AG04449 (cell line): ENCODE results near the gene UNK.

GRCh38 chr17:75776750-75777261, 2.8 kb downstream of the H3-3B start:
- RRBS, result no CpG with 5 or more reads among the region's 11 CpGs

- RRBS, result no CpG with 5 or more reads among the region's 8 CpGs
Measured at GRCh38 chr17:75782864-75783793, 1.5 kb upstream of the UNK start.

- RRBS, result 4% methylated on average over 11 of the region's 70 CpGs
Measured at GRCh38 chr17:75784488-75785359, at the start of gene UNK. Gene UNK, plus strand, starts transcription at chr17:75784806.

DNA sequence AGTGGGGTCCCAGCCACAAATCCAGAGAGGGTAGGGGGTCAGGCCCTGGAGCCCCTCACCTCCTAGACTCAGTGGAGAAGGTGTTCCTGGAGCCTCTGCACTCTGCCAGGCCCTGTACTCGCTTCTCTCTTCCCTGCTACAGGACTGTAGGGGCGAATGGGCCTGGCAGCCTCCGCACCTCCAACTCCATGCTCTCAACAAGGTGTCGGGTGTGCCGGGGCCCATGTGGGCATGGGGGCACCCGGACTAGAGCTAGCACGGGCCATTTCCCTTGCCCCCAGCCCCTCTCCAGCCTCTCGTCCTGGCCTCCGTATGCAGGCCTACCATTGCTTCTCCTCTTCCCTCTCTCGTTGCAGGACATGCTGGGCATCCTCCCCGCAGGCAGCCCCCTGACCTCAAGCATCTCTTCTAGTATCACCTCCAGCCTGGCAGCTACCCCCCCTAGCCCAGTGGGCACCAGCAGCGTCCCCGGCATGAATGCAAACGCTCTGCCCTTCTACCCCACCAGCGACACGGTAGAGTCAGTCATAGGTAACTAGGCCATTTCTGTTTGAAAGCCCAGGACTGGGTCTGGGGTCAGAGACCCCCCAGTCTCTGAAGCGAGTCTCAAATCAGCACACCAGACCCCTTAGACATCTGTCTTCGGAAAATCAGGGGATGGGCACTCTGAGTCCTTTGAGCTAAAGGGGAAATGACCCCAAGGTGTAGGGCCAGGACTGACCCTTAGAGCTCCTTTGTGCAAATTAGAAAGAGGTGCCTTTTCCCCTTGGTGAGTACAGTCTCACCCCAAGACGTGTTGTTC, 25.7 kb downstream of the UNC13D start:
- RRBS, result no CpG with 5 or more reads among the region's 19 CpGs

- RRBS, result 4% methylated on average over 2 of the region's 14 CpGs
Measured at GRCh38 chr17:75835236-75835514, 9.0 kb downstream of the UNC13D start.

DNA sequence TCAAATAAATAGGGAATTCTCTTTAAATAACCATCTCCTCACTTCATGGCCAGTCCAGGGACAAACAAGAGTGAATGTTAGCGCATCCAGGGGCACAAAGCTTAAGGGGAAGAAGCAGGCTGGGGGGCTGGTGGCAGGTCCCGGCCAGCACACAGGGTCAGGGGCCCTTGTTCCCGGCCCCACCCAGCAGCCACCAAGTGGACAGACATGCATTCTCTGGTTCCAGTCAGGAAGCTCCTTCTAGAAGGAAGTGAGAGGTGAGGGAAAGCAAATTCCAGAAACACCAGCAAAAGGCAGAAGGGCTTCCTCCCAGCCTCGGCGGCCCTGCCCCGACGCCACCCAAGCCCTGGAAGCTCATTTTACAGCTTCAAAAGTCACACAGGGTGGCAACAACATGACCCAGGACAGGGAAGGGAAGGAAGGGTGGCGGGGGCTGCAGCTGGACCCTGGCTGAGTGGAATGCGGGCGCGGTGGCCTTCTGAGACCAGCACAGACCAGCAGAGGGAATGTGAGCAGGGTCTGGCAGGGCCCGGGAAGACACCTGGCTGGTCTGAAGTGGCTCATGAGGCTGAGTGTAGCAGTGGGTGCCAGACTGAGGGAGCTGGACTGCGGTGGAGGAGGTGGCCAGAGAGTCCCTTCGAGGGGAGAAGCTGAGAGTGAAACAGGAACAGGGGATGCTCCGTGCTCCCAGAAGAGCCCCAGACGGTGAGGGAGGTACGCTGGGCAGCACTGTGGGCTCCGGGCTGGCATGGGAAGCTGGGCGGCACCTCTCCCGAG, 1.8 kb upstream of the UNC13D start:
- RRBS, result 100% methylated on average over 3 of the region's 20 CpGs

DNA sequence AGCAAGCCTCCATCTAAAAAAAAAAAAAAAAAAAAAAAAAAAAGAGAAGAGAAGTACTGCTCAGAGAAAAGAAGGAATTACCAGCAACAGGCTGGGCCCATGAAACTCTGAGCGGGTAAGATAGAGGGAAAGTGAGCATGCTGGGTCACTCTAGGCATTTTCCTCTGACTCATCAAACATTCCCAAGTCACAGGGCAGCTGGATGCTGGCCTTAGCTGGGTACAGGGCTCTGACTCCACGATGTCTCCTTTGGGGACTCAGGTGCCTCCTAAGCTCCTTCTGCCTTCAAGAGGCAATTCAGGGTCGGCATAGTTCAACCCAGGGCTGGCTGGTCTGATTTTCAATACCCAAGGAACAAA, 1.1 kb downstream of the WBP2 start:
- RRBS, result no CpG with 5 or more reads among the region's 3 CpGs

DNA sequence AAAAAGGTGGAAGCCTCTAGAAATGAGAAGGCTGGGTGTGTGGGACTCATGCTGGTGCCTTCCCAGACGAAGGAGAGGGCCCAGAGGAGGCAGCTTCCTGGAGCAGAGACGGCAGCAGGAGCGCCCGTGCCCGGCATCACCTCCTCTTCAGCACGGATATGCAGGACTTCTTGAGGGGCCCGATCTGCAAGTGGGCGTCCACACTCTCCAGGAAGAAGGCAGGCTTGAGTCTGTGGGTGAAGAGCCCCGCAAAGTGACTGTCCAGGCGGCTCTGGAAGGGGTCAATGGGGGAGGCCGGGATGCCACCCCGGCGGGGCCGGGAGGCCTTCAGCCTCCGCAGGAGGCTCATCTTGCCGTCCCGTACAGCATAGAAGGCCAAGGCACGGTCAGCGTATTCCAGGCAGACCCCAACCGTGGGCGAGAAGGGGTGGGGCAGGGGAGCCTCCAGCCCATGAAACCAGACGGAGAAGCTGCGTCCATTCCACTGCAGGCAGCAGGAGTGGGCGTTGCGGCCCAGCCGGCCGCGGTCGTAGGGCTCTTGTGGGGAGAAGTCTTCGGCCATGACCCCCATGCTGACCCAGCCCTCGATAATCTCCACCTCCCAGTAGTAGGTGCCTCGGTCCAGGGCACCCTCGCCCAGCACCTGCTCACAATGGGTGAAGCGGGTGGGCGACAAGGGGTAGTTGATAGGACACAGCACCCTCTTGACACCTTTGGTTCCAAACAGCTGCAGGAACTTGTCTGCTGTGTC, 3.9 kb downstream of the TRIM47 start:
- RRBS, result no CpG with 5 or more reads among the region's 35 CpGs

DNA sequence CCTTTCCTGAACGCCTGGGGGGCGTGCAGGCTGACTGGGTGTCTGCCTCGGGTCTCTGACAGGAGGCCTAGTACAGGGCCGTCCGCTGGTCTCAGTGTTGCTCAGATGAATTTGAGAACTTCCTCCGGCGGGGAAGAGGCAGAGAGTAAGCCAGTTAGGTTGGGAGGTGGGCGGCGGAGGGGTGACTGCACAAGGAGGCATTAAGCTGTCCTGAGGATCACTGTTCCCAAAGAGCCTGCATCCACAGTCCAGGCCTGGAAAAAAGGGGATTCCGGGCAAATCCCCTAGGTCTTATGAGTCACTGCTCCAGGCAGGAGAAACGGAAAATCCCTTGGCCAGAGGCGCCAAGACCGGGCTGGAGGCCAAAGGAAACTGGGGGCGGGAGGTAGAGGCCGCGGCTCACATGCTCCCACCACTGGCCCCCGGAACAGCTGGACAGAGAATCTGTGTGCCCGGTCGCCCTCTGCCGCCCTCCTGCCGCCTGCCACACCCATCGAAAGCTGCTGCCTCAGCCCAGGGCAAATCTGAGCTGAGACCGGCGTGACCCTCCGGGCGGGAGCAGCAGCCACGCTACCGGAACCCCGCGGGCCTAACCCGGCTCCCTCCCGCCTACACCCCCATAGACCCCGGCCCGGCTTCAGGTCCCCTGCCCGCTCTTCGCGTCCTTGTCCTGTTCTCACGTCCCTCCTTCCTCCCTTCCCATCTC, 1.2 kb downstream of the TRIM47 start:
- RRBS, result 3% methylated on average over 13 of the region's 38 CpGs

- RRBS, result no CpG with 5 or more reads among the region's 9 CpGs
Measured at GRCh38 chr17:75910589-75911110, 6.0 kb upstream of the MRPL38 start.

DNA sequence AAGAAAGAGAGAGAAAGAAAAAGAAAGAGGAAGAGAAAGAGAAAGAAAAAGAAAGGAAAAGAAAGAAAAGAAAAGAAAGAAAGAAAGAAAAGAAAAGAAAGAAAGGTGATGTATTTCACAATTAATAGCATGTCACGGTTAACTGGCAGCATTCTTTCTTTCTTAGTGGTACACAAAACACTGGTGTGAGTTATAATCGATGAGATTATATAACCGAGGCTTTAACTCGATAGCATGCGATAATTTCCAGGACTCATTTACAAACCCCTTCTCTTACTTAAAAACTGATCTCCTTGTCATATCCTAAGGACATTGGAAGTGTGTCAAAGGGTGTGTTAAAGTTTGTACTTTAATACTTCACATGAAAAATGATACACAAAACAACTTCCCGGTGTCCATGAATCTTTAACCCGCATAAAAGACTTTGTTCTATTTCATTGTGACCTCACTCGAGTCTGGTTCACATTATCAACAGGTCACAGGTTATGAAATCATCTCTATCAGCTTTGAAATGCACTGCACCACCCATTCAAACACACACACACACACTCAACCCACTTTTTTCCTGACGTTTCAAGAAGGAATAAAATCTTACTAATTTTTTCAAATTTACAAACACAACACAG, 3.0 kb downstream of the ACOX1 start:
- RRBS, result no CpG with 5 or more reads among the region's 9 CpGs

DNA sequence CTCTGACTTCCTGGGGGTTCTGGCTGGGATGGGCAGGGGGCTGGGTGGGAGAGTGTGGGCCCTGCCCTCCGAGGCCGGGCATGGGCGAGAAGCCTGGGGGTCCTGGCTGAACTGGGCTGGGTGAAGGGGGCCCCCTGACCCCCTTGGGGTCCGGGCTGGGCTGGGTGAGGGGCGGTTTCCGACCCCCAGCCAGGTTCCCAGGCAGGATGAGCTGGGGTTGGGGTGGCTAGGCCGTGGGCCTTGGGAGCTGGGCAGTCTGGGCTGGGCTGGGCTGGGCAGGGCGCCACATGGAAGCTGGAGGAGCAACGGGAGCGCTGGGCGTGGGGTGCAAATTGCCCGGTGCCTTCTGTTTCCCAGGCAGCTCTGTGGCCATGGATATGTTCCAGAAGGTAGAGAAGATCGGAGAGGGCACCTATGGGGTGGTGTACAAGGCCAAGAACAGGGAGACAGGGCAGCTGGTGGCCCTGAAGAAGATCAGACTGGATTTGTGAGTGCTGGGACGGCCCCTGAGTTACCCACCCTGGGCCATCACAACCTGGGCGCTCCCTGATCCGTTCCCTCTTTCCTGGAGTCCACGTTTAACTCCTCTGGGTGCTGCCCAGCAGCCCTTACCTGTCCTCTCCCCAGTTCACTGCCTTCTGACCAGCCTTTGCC, 527 bp downstream of the CDK3 start:
- RRBS, result 96% methylated on average over 3 of the region's 17 CpGs

GRCh38 chr17:76008027-76009419, 7.9 kb downstream of the CDK3 start:
- RRBS, result 90% methylated on average over 16 of the region's 102 CpGs

- RRBS, result 3% methylated on average over 8 of the region's 21 CpGs
Measured at GRCh38 chr17:76072866-76073325, 579 bp upstream of the SRP68 start.

- RRBS, result 6% methylated on average over 2 of the region's 35 CpGs
Measured at GRCh38 chr17:76075906-76076567, 1.5 kb downstream of the GALR2 start.

DNA sequence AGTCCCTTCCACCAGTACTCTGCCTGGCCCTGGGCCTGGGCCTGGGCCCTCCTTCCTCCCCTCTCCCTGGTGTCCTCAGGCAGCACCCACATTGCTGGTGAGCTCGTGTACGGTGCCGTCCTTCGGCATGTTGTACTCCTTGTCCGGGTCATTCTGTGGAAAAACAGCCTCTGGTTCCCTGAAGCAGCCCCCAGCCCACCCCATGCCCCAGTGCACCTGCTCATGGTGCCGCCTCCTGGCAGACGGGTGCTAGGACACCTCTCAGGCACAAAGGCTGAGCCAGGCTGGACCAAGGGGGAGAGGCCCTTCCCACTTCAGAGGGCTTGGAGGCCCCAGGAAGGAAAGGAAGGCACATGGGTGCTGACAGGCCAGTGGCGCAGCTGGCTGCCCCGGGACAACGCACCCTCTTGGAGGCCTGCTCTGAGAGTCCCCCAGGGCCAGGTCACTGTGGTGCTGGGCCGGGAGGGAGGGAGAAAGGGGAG, 9.0 kb downstream of the ZACN start:
- RRBS, result 89% methylated on average over 3 of the region's 11 CpGs

GRCh38 chr17:76145004-76146031, 4.3 kb upstream of the FOXJ1 start:
- RRBS, result no CpG with 5 or more reads among the region's 27 CpGs

DNA sequence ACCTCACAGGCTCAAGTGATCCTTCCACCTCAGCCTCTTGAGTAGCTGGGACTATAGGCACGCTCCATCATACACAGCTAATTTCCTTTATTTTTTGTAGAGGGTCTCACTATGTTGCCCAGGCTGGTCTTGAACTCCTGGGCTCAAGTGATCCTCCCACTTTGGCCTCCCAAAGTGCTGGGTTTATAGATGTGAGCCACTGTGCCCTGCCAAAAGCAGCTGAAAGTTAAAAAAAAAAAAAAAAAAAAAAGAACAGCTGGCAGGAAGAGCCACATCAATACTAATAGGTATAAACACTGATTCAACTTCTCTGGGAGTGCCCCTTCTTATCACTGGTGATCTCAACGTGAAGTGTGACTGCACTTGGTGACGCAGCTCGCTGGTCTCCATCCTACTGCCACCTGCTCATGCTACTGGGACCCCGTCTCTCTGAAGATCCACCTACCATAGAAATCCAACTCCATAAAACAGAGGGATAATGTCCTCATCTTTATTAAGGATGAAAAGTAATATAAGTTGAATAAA, 40.9 kb downstream of the RNF157 start:
- RRBS, result no CpG with 5 or more reads among the region's 5 CpGs

DNA sequence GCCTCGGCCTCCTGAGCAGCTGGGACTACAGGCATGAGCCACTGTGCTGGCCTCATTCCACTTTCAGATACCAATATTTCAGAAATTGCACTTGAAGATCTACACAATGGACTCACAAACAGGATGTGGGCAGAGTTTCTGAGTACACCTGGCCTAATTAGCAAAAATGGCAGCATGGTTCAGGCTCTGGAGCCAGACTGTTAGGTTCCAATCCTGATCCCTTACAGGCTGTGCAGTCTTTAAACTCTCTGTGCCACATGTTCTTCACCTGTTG, 32.2 kb downstream of the RNF157 start:
- RRBS, result no CpG with 5 or more reads among the region's 1 CpG

DNA sequence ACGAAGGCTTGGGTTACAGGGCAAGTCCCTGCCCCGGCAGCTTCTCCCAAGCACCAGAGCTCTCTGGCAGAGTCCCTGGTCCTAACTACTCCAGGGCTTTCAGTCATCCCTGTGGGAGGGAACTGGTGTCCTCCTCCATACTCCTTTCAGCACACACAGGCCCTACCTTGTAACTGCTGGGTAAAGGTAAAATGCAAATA, 1.6 kb upstream of the RNF157 start:
- RRBS, result no CpG with 5 or more reads among the region's 2 CpGs